Daoy (cell line): ENCODE measurements around the genes SH2D1A, ZDHHC9, RAB33A and USP26.

DNA sequence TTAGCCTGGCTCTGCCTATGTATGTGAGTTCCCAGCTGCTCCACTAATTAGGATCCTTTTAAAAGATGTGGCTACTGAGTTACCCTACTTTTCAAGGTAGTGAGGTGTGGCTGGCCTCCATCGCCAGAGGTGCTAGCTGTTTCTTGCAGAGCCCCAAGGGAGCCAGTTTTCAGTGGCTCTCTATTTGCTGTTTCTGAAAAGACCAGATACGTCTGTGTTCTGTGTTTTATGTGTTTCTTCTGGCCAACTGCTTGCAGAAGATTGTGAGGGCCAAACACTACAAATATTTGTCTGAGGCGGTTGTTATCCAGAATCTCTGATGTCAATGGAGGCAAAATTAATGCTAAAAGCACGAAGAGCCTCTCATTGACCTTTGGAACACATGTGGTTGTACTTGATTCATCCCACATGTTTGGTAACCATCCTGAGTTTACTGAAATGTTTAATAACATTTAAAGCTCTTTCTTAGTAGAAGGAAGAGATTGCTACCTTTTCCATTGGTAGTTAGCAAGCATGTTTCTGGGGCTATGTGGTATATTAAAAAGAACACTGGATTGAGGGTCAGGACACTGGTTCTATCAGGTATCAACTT is 113.8 kb downstream of the CT47B1 start:
- RAMPAGE, long total RNA = no peak

DNA sequence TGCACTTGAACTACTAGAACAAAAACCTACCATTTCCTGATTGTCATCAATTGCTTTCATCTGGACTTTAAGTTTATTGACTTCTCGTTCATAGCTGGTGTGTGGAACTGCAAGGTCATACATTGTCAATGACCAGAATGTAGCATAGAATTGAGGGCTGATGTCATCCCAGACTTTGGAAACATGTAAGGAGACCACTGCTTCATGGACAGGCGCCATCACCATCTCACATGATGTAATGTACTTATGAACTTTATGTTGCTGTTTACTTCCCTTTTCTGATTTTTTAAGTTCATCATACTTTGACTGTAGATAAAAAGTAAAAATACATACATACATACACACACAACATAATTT is 105.2 kb downstream of the THOC2 start:
- RAMPAGE, long total RNA = no peak

GRCh38 chrX:123779951-123780340 is 47.1 kb upstream of the THOC2 start:
- RAMPAGE, long total RNA = no peak

DNA sequence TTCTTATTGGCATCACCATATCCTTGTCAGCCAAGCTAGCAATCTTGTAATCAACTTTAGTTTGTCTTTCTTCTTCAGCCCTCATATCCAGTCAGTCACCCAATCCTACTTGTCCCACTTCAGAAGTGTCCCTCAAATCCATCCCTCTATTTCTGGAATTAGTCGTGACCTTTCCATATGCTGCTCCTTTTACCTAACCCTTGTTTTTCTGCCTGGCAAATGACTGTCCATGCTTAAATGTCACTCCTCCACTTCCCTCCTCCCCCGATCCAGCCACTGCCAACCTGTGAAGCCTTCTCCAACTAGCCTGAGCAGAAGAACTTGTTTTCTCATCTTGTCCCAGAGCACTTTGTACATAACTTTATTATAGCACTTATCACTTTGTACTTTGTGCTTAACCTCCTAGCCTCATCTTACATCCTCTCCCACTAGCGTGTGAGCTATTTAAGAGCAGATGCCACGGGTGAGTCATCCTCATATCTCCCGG is 46.6 kb downstream of the XIAP start:
- RAMPAGE, long total RNA = no peak

DNA sequence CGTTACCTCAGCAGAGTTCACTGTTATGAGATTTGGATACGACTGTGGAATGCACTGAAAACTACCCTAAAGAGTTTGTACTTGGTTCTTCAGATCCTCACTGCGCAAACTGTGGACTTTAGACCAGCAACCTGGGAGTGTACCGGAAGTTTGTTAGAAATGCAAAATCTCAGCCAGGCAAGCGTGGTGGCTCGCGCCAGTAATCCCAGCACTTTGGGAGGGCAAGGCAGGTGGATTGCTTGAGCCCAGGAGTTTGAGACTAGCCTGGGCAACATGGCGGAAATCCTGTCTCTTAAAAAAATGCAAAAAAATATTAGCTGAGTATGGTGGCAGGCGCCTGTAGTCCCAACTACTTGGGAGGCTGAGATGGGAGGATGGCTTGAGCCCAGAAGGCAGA is 9.5 kb upstream of the STAG2 start:
- RAMPAGE, long total RNA = no peak

GRCh38 chrX:124346139-124346865 is at the start of gene SH2D1A:
Gene SH2D1A, plus strand, starts transcription at chrX:124346563.
- RAMPAGE, long total RNA = no peak

DNA sequence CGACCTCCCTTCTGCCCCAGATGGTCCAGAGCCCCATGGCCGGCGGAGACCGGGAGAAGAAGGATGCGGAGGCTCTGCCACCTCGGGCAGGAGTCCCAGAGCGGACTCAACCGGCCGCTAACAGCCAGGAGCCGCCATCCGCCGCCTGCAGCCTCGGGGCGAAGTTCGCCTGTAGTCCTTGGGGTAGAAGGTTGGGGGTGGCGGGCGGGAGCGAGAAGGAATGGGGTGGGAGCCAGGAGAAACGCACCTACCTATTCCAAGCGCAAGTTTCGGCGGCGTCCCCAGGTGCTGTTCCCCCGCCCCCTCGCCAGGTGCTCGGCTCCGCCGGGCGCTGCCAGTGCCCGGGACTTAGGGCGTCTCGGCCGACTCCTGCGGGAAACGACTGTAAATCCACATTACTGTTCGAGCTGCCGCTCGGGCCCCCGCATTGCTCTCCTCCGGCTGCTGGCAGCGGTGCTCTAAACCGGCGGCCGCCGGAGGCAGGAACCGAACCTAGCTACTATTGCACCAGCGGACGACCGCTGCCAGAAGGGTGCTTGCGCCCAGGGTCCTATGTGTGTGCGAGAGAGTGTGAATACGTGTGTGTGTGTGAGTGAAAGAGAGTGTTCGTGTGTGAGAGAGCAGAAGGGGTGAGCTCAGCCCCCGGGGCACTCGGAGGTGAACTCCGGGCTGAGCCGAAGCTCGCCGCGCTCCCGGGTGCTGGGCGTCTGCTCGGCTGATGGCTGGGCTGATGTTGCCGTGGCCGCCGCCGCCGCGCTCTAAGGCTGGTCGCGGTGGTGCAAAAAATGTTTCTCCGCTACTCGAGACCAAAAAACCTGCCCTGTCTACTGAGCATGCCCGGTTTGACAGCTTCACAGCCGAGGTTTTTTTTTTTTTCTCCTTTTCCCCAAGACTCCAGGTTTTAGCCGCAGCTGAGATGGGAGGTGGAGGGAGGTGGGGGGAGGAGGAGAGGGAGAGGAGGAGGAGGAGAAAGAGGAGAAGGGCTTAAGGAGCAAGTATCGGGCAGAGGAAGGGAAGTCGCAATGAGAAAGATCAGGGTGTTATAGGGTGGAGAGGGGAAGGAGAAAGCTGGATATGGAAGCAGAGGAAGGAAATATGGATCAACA is 115.8 kb upstream of the TEX13C start:
- RAMPAGE, long total RNA = no peak

GRCh38 chrX:125898661-125898955 is 267.5 kb downstream of the DCAF12L2 start:
- RAMPAGE, long total RNA = no peak

DNA sequence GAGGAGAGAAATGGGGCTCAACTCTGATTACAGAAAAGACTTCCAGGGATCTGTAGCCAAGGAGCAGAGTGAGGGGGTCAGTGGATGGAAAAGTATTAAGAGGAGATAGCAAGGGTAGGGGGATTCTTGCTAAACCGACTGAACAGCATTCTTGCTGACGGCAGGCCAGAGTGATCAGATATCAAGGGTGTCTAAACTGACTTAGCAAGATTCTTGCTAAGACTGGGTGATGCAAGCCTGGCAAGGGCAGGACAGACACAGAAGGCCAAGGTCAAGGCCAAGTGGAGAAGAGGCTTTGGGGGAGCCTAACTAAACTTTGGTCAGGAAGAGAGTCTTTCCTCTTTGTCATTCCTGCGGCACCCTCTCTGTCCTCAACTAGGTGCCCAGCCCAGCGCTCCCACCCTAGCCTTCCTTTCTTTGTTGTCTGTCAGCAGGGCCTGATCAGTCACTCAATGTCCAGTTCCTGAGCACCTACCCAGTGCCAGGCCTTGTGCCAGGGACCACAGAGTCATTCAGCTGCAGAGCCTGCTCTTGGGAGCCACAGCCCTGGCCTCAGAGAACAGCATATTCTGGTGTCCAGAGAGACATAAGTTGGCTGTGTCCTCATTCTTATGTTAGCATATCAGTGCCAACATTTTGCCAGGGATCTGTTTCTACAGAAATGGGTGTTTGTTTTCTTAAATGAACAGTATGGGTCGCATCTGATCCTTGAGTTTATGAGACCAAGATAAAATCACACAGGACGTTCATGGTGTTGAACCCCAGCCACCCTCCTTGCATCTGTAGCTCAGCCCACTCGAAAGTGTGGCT is 965 bp downstream of the XPNPEP2 start:
- RAMPAGE, long total RNA = no peak

DNA sequence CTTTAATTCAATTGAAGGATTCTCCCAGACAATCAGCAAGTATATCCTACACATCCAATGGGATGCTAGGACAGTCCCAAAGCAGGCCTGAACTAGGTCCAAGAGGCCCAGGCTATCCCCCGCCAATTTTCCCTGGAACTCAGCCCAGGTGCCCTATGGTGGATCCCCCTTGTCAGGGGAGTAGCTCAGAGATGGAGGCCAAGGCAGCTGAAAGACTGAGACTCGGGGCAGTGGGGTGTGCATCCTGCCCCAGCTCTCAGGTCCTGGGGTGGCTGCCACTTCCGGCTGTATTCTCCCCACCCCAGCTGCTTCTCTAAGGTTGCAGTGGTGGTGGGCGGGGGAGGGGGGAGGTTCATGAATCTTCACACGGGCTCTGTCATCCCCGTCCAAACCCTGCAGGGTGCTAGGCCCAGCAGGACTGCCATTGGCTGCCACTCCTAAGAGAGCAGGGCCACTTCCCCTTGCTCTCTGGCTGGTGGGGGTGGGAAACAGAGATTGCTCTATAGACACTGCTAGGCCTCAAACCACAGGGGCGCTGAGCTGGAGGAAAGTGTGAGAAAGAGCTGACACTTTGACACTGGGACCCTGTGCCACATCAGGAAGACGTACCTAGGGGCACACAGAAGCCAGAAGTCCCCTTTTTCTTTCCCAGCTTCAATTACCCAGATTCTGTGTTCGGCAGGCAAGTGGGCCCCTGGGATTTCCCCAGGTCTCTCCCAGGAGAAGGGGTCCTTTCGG is 1.5 kb downstream of the SASH3 start:
- RAMPAGE, long total RNA = no peak

DNA sequence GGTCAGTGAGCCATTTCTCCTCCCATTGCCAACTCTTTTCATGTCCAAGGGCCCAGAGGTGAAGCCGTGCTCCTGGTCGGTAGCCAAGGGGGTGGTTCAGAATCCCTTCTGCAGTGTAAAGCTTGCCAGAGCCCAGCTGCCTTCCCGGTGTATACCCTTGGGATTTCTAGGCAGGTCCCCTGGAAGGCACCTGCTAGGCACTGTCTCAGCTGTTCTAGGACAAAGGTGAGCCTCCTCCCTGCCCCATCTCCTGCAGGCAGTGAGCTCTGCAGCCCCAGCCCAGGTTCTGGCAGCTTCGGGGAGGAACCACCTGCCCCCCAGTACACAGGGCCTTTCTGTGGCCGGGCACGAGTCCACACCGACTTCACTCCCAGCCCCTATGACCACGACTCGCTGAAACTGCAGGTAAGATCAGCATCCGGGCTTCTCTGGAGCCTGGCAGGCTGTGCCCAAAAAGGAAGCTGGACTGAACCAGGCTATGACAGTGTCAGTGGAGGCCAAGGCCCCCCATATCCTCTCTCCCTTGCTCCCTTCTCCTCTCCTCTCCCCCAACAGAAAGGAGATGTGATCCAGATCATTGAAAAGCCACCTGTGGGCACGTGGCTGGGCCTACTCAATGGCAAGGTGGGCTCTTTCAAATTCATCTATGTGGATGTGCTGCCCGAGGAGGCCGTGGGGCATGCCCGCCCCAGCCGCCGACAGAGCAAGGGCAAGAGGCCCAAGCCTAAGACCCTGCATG is 12.5 kb downstream of the SASH3 start:
- RAMPAGE, long total RNA = no peak

DNA sequence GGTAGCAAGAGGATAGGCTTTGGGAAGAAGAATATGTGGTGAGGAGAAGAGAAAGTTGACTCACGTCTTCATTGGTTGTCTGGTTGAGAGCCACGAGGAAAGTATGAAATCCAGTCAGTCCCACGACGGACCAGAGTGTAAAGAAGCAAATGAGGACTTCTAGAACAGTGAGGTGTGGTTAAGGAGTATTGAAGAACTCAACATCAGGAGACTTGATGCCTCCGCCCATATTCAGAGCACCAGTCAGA is 31.1 kb downstream of the ZDHHC9 start:
- RAMPAGE, long total RNA = no peak

- RAMPAGE, long total RNA = no peak
Observed at GRCh38 chrX:129843669-129844418, at the start of gene ZDHHC9. Gene ZDHHC9, minus strand, starts transcription at chrX:129843886.

- RAMPAGE, long total RNA = no peak
Observed at GRCh38 chrX:129931558-129932037, 25.6 kb downstream of the UTP14A start.

GRCh38 chrX:129932619-129933329 is 26.8 kb downstream of the UTP14A start:
- RAMPAGE, long total RNA = no peak

- RAMPAGE, long total RNA = no peak
Observed at GRCh38 chrX:130171574-130172098, at the start of gene RAB33A. Gene RAB33A, plus strand, starts transcription at chrX:130171962.

DNA sequence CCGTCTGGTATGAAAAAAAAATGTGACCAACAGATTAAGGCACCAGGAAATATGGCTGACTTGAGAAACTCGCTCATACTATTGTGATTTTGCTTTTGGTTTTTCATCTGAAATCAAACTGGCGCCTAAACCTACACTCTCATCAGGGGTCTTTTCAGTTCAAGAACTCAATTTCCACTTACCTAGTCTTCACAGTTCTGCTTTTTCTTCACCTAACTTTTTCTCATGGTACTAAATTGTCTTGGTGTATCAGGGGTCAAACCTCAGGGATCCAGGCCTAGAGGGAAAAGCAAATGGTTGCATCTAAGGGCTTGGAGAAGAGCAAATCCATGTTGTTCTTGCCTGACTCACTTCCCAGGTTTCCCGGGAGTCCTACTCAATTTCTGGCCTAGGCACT is 192.1 kb upstream of the STK26 start:
- RAMPAGE, long total RNA = no peak

GRCh38 chrX:132025160-132025532 is 2.0 kb downstream of the STK26 start:
- RAMPAGE, long total RNA = no peak

- RAMPAGE, long total RNA = no peak
Observed at GRCh38 chrX:132613217-132613571, 124.4 kb upstream of the MBNL3 start.

DNA sequence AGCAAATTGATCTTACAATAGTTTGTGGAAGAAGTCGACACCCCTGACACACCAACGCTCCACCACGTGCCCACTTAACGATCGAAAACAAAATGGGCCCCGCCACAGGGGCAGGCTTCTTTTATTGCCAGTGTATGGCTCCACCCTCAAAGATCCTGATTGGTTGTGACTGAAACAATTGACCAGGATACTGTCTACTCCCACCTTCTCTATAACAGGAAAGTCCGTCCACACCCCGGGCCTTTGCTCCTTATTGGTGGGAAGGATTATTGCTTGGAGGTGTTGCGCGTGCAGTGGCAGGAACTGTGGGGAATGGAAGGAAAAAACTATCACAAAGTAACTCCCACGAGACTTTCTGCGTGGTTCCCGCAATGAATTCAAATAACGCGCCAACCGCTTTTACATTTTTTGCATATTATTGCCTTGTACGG is at the start of gene USP26:
TSS of gene USP26 (minus strand) at position 96 of the 431 bp plus-strand sequence.
- RAMPAGE, long total RNA = no peak